GM12878 (cell line): ENCODE measurements around a stretch of chr5.

GRCh38 chr5:87314208-87314499 is 46.5 kb downstream of the RASA1 start:
- RAMPAGE, long total RNA = no peak
CAGE:
- cytosol, long polyA minus RNA = no peak
- cytosol, long polyA plus RNA = no peak
- long polyA plus RNA = no peak
- nucleolus, long total RNA = no peak
- nucleus, long polyA plus RNA = no peak
- nucleus, long total RNA = no peak

GRCh38 chr5:87352566-87353363 is 60.0 kb downstream of the CCNH start:
- RAMPAGE, long total RNA = no peak
- RRBS, 2 experiments = no CpG with 5 or more reads among the region's 1 CpG
CAGE:
- cytosol, long polyA minus RNA = no peak
- cytosol, long polyA plus RNA = no peak
- long polyA plus RNA = no peak
- nucleolus, long total RNA = no peak
- nucleus, long polyA plus RNA = no peak
- nucleus, long total RNA = no peak

DNA sequence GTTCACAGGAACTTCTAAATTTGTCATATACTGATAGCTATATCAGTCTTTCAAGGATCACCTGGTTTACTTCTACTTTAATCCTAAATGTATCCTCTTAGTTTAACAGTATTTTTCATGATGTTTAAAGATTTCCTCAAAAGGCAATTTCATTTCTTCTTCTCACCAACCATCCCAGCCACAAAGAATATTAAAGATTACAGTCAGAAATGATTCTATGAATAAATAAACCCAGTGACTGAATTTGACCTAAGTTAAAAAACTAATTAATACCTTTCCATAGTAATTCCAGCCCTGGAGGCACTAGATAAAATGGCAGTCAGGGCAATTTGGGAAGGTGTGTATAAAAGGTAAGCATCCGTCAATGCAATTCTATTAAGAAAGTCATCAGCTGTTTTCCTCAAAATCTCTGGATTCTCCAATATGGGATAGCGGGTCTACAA is 8.1 kb downstream of the CCNH start:
- RAMPAGE, long total RNA = no peak
- RRBS, 2 experiments = no CpG with 5 or more reads among the region's 2 CpGs
CAGE:
- cytosol, long polyA minus RNA = no peak
- cytosol, long polyA plus RNA = start-site peak on the minus strand centred at position 294 of the sequence, 8 bp wide, 46 and 80 reads in 2 replicates
- long polyA plus RNA = no peak
- nucleolus, long total RNA = no peak
- nucleus, long polyA plus RNA = no peak
- nucleus, long total RNA = no peak

DNA sequence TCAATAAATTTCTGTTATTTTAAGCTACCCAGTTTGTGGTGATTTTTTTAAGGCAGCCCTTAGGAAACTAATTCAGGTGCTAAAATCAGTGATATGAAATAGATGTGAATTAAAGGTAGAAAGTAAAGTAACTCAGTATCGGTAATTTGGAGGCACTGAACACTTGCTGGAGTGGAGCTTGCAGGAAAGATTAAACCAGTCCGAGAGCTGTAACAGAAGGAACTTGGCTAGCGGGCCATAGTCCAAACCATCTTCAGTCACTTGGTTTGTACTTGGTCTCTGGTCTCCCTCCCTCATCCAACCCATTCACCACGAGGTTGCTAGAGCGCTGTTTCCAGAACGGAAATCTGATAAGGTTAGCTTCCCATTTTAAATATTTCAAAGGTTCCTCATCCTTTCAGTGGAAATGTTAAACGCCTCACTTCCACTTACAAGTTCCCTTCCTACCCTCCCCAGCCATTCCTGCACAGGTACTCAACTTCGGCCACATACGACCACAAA is 925 bp downstream of the CCNH start:
- RAMPAGE, long total RNA = no peak
- RRBS, 2 experiments = no CpG with 5 or more reads among the region's 9 CpGs
CAGE:
- cytosol, long polyA minus RNA = no peak
- cytosol, long polyA plus RNA = no peak
- long polyA plus RNA = no peak
- nucleolus, long total RNA = no peak
- nucleus, long polyA plus RNA = no peak
- nucleus, long total RNA = no peak

GRCh38 chr5:88052227-88053116 is 216.2 kb downstream of the TMEM161B start:
- RAMPAGE, long total RNA = no peak
- RRBS, 2 experiments = no CpG with 5 or more reads among the region's 36 CpGs
CAGE:
- cytosol, long polyA minus RNA = no peak
- cytosol, long polyA plus RNA = no peak
- long polyA plus RNA = no peak
- nucleolus, long total RNA = no peak
- nucleus, long polyA plus RNA = no peak
- nucleus, long total RNA = no peak

- RAMPAGE, long total RNA = no peak
- RRBS, 2 experiments = 5% methylated on average over 4 of the region's 13 CpGs; no CpG with 5 or more reads in 1 of the 2 experiments
CAGE:
- cytosol, long polyA minus RNA = no peak
- cytosol, long polyA plus RNA = no peak
- long polyA plus RNA = no peak
- nucleolus, long total RNA = no peak
- nucleus, long polyA plus RNA = no peak
- nucleus, long total RNA = no peak
These were observed 342 bp downstream of the TMEM161B start for GRCh38 chr5:88268311-88268695.

- RAMPAGE, long total RNA = no peak
- RRBS, 2 experiments = no CpG with 5 or more reads among the region's 5 CpGs
CAGE:
- cytosol, long polyA minus RNA = no peak
- cytosol, long polyA plus RNA = no peak
- long polyA plus RNA = no peak
- nucleolus, long total RNA = no peak
- nucleus, long polyA plus RNA = no peak
- nucleus, long total RNA = no peak
These were observed 1.0 kb upstream of the TMEM161B start for GRCh38 chr5:88269785-88269965.

- RAMPAGE, long total RNA = no peak
- RRBS, 2 experiments = no CpG with 5 or more reads among the region's 3 CpGs
CAGE:
- cytosol, long polyA minus RNA = no peak
- cytosol, long polyA plus RNA = no peak
- long polyA plus RNA = no peak
- nucleolus, long total RNA = no peak
- nucleus, long polyA plus RNA = no peak
- nucleus, long total RNA = no peak
These were observed 63.3 kb downstream of the MEF2C start for GRCh38 chr5:88819608-88820256.

GRCh38 chr5:88887247-88887619 is 4.2 kb upstream of the MEF2C start:
- RAMPAGE, long total RNA = no peak
- RRBS, 2 experiments = no CpG with 5 or more reads among the region's 2 CpGs
CAGE:
- cytosol, long polyA minus RNA = no peak
- cytosol, long polyA plus RNA = no peak
- long polyA plus RNA = no peak
- nucleolus, long total RNA = no peak
- nucleus, long polyA plus RNA = no peak
- nucleus, long total RNA = no peak

DNA sequence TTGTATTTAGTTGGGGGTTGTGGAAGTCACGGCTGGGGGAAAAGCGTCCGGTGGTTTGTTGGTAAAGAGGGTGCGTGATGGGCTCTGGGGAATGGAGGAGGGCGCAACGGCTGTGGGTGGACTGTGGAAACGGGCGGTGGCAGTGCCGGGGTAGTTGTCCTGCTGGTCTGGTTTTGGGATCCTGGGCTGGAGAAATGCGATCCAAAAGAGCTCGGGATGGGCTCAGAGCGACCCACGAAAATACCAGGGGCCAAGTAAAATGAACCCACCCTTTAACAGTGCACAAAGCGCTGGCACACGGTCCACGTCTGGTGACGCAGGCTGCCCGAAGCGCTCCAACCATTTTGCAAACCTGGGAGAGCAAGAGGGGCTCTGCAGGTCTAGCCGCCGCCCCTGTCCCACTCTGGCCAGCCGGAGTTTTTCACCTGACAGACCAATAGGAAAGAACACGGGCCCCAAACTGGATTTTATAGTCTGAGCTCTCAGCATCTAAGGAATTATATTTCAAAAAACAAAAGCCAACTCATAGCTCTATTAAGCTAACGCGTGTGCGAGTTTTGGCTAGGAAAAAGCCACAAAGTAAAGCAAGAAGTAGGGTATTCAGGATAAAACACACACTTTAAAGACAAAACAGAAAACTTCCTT is 6.8 kb upstream of the MEF2C start:
- RAMPAGE, long total RNA = no peak
- RRBS, 2 experiments = 0 to 5% methylated on average over 2 to 5 of the region's 26 CpGs
CAGE:
- cytosol, long polyA minus RNA = no peak
- cytosol, long polyA plus RNA = no peak
- long polyA plus RNA = no peak
- nucleolus, long total RNA = no peak
- nucleus, long polyA plus RNA = no peak
- nucleus, long total RNA = no peak

DNA sequence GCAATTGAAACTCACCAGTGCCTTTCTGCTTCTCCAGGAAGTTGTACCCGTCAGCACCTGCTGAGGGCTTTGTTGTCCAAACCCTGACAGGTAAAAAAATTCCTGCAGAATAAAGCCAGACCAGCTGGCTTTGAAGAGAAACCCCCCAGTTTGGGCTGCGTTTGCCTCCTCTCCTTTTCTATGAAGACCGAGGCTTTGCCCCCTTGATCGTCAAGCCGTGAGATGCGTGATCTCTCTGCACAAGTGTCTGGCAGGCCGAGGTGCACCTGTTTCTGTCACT is 20.9 kb upstream of the MEF2C start:
- RAMPAGE, long total RNA = no peak
- RRBS, 2 experiments = no CpG with 5 or more reads among the region's 7 CpGs
CAGE:
- cytosol, long polyA minus RNA = no peak
- cytosol, long polyA plus RNA = no peak
- long polyA plus RNA = no peak
- nucleolus, long total RNA = no peak
- nucleus, long polyA plus RNA = no peak
- nucleus, long total RNA = no peak

DNA sequence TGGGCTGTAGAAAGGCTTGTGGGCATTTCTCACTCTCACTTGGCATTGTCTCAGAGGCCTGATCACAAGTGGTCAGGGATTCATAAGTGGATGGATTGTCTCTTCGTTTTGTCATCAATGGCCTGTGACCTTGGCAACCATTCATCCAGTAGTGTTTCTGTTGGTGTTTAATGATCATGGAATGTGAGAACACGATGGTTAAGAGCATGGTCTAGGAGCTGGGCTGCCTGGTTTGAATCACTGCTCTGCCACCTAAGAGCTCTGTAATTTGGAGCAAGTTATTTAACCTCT is 430.0 kb upstream of the MEF2C start:
- RAMPAGE, long total RNA = no peak
- RRBS, 2 experiments = no CpG with 5 or more reads among the region's 2 CpGs
CAGE:
- cytosol, long polyA minus RNA = no peak
- cytosol, long polyA plus RNA = no peak
- long polyA plus RNA = no peak
- nucleolus, long total RNA = no peak
- nucleus, long polyA plus RNA = no peak
- nucleus, long total RNA = no peak

DNA sequence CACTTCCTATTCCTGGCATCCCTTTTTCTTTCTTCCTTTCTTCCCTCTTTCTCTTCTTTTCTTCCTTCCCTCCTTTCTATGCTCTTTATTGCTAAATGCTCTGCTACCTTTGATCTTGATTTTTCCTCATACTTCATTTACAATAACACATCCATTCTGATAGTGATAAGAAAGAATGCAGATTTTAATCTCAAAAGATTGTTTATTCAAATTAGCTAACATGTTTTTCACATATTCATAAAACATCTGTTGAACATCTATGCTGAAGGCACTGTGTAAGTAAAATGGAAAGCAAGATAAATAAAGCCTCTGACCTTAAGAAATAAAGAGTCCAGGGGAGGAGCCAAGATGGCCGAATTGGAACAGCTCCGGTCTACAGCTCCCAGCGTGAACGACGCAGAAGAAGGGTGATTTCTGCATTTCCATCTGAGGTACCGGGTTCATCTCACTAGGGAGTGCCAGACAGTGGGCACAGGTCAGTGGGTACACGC is 336.6 kb downstream of the CETN3 start:
- RAMPAGE, long total RNA = no peak
- RRBS, 2 experiments = no CpG with 5 or more reads among the region's 7 CpGs
CAGE:
- cytosol, long polyA minus RNA = no peak
- cytosol, long polyA plus RNA = no peak
- long polyA plus RNA = no peak
- nucleolus, long total RNA = no peak
- nucleus, long polyA plus RNA = no peak
- nucleus, long total RNA = no peak

DNA sequence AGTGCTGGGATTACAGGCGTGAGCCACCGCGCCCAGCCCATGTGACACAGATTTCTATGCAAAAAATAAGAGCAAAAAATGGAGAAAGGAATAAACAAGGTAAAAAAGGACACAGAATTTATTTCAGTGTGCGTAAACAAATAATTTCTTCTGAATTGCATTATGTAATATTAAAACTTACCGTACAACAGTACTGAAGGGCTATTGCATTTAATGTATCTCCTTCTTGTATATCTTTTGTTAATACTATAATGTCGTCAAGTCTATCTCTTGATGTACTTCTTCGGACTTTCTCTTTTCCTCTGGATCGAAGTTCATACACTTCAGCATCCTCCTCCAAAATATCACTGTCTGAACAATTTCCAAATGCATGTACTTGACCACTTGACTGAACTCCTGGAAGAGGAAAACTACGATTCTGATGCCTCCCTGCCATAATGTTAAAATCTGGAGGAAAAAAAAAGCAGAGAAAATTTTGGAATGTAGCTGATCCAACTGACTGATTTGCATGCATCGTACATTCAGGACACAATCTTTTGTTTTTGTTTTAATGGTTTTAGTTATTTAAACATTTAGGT is 4.4 kb downstream of the LYSMD3 start:
- RAMPAGE, long total RNA = no peak
- RRBS, 2 experiments = no CpG with 5 or more reads among the region's 10 CpGs
CAGE:
- cytosol, long polyA minus RNA = no peak
- cytosol, long polyA plus RNA = no peak
- long polyA plus RNA = no peak
- nucleolus, long total RNA = no peak
- nucleus, long polyA plus RNA = no peak
- nucleus, long total RNA = no peak

DNA sequence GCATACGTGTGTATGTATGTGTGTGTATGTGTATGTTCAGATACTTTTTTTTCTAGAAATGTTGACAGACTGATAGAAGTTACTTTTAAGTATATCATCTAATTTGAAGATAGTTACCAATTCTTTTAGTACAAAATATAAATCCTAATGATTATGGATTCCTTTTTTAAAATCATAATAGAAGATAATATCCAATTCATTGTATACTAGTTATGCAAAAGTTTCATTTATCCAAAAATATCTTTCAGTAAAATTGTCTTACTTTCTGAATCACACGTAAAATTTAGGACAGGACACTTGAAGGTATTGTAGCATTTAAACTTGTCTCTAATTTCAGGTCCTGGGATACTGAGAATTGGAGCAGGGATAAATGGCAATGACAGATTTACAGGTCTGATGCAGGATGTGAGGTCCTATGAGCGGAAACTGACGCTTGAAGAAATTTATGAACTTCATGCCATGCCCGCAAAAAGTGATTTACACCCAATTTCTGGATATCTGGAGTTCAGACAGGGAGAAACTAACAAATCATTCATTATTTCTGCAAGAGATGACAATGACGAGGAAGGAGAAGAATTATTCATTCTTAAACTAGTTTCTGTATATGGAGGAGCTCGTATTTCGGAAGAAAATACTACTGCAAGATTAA is 99.1 kb downstream of the ADGRV1 start:
- RAMPAGE, long total RNA = no peak
- RRBS, 2 experiments = no CpG with 5 or more reads among the region's 8 CpGs
CAGE:
- cytosol, long polyA minus RNA = no peak
- cytosol, long polyA plus RNA = no peak
- long polyA plus RNA = no peak
- nucleolus, long total RNA = no peak
- nucleus, long polyA plus RNA = no peak
- nucleus, long total RNA = no peak

GRCh38 chr5:90866801-90867392 is 308.3 kb downstream of the ADGRV1 start:
- RAMPAGE, long total RNA = no peak
- RRBS, 2 experiments = no CpG with 5 or more reads among the region's 2 CpGs
CAGE:
- cytosol, long polyA minus RNA = no peak
- cytosol, long polyA plus RNA = no peak
- long polyA plus RNA = no peak
- nucleolus, long total RNA = no peak
- nucleus, long polyA plus RNA = no peak
- nucleus, long total RNA = no peak

GRCh38 chr5:90964997-90965721 is 406.6 kb downstream of the ADGRV1 start:
- RAMPAGE, long total RNA = no peak
- RRBS, 2 experiments = no CpG with 5 or more reads among the region's 7 CpGs
CAGE:
- cytosol, long polyA minus RNA = no peak
- cytosol, long polyA plus RNA = no peak
- long polyA plus RNA = no peak
- nucleolus, long total RNA = no peak
- nucleus, long polyA plus RNA = no peak
- nucleus, long total RNA = no peak

DNA sequence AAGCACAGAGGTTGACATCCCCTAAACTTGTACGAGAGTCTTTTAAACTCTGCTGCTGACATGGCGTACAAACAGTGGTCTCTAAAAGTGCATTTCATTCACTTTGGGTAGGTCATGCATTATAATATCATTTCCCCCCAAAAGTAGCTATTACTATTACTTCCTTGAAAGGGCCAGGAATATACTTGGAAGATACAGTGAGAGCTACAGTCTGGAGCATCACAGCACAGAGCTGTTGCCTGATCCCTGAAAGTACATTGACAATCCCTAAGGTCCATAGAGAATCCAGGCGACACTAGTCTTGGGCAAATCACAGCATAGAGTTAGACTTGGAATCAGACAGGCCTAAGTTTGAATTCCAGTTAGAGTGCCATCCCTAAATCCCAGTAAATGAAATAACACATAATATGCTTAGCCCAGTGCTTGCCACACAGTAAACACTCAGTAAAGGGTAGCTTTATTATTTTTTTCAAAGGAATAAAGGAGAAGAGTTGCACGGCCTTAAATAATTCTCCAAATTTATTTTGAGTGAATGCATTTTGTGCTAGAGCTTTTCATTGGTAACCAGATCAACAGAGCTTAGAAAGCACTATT is 257.8 kb downstream of the ARRDC3 start:
- RAMPAGE, long total RNA = no peak
- RRBS, 2 experiments = no CpG with 5 or more reads among the region's 4 CpGs
CAGE:
- cytosol, long polyA minus RNA = no peak
- cytosol, long polyA plus RNA = no peak
- long polyA plus RNA = no peak
- nucleolus, long total RNA = no peak
- nucleus, long polyA plus RNA = no peak
- nucleus, long total RNA = no peak

DNA sequence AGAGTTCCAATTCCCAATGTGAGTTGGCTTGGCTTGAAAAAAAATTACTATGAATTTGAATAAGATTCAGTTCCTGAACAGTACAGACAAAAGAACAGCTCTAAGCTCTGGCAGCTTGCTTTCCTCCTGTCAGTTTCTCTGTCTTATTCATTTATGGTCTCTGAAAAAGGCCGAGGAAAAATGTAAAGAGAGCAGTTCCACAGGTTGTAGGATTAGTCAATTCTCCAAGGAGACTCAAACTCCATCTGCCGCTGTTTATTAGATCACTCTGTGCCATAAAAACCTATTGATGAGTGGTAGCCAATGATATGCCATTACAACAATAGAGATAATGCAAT is 188.3 kb downstream of the ARRDC3 start:
- RAMPAGE, long total RNA = no peak
- RRBS, 2 experiments = no CpG with 5 or more reads among the region's 2 CpGs
CAGE:
- cytosol, long polyA minus RNA = no peak
- cytosol, long polyA plus RNA = no peak
- long polyA plus RNA = no peak
- nucleolus, long total RNA = no peak
- nucleus, long polyA plus RNA = no peak
- nucleus, long total RNA = no peak

DNA sequence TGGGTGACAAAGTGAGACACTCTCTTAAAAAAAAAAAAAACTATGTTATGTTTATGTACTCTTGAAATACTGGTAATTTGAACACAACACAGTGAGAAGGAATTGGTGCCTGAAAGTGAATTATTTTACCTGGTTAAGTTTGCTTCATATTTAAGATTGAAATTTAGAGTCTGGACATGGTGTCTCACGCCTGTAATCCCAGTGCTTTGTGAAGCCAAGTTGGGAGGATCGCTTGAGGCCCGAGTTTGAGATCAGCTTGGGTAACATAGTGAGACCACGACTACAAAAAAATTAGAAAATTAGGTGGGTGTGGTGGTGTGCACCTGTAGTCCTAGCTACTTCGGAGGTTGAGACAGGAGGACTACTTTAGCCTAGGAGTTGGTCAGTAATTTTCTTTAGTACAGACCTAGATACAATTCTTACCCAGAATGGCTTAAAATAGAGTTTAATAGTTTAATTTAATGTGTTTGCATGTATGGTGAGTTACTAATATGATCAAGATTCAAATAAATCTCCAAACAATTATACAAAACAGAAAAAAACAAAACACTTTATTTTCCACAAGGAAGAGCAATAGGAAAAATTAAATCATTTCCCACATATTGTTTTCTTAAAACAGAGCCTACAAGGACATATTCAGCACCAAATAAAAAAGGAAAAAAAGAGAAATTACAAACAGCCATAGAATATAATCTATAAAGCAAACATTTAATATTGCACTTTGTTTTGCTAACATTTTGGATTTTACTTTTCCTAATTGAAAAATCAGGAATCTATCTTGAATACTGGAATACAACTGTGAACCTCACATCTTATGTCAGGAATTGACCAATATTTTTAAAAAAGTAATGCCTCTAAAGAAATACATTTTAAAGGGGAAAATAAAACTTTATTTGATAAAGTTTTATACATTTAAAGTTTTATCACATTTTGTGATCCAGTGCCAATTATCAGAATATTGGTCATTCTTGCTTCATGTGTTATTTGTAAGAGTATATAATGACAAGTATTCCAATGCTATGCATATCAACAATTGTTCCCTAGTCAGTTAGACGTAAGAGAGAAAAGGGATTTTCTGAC is 14.6 kb downstream of the ARRDC3 start:
- RAMPAGE, long total RNA = no peak
- RRBS, 2 experiments = no CpG with 5 or more reads among the region's 6 CpGs
CAGE:
- cytosol, long polyA minus RNA = no peak
- cytosol, long polyA plus RNA = no peak
- long polyA plus RNA = no peak
- nucleolus, long total RNA = no peak
- nucleus, long polyA plus RNA = no peak
- nucleus, long total RNA = no peak